ENCODE measurements around the genes NCSTN, SLAMF7, USP21, FCER1G, HSPA6 and OLFML2B.

GRCh38 chr1:160342044-160342937, 759 bp downstream of the COPA start:
- PRO-cap: no peak

DNA sequence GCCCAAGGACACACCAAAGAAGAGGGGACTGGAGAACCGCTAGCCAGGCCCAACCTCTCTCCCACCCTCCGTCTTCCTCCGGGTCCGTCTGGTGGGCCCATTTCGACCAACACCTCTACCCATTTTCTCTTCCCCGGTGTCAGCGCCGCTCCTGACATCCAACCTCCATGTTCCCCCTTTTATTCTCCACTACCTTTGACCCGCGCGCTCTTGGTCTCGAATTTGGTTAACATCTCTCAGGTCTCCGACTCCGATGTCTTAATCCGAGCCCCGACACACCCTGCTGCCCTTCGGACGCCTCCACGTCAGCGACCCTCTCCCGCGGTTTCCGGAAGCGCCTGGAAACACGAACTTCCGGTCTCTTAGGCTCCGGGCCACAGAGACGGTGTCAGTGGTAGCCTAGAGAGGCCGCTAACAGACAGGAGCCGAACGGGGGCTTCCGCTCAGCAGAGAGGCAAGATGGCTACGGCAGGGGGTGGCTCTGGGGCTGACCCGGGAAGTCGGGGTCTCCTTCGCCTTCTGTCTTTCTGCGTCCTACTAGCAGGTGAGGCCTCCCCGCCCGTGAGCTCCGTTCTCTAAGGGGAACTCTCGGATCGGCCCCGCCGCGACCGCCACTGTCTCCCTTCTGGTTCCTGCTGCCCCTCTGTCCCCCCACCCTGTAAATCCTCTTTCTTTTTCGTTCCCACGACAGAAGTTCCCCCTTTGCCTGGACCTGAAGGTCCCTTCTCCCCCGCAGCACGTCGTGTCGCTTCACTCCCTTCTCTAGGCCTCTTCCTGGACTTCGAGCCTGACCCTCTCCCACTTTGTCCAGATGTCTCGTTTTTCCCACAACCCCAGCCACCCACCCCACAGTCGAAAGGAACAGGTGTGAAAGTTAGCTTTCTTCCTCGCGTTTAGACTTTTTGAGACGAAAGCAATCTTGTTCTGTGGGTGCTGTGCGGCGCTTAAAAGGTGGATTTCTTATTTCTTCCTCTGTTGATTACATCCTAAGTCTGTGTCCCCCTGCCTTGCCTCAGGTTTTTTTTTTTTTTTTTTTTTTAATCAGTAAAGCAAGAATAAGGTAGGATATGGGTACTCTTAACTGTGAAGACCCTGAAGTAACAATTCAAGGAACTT, at the start of gene NCSTN:
Gene NCSTN, plus strand, starts transcription at position 446 of the 1,116 bp plus-strand sequence.
- PRO-cap: bidirectional peak, plus-strand start at position 449 of the sequence, minus-strand start at position 328 of the sequence

DNA sequence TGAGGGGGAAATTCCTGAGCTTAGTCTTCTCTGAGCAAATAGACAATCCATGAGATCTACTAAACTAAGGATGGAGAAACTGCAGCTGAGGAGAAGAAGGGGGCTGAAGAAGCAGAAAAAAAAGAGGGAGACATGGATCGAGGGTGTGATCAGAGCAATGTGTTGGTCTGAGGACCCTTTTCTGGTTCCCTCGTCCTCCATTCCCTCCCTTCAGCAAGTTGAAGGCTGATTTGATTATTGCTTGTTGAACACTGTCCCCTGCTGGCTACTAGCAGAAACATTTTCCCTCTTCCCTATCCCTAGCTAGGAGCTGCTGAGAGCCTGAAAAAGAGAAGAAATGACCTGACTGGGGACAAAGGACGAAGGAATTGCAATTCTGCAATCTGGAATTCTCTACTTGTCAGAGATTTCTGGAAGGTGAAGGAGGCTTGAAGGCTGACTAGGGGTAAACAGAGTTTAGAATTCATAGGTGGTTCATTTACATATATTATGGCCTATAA, 9.6 kb downstream of the NHLH1 start:
- PRO-cap: no peak

DNA sequence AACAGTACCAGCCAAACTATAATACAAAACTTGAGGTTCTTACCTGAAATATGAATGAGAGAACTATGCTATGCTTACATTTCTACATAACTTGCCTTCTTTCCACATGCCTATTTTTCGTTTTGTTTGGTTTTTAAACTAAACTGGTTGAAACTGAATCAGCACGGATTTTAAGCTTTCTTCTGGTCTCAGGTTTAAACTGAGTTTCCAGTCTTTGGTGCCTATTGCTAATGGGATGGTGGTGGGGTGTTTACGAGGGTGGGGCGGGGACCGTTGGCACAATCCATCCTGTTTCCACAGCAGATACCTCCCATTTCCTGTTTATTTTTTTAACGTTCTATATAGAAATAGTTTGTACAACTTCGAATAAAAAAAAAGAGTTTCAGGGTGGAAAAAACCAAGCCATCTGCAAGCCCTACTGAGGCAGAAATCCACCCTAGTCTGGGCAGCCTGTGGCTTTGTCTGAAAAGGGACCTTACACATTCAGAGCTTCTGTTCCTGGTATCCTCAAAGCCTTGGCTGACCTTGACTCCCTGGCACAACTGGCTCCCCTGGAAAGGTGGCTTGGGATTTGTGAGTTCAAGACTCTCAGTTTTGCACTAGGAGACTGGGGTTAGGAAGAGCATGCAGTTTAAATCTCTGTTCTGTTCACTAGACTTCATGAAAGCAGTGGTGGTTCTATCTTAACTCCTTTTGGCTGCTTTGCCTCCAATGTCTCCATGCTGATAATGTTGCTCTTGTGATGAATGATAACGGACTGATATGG, 46.6 kb downstream of the VANGL2 start:
- PRO-cap: no peak

DNA sequence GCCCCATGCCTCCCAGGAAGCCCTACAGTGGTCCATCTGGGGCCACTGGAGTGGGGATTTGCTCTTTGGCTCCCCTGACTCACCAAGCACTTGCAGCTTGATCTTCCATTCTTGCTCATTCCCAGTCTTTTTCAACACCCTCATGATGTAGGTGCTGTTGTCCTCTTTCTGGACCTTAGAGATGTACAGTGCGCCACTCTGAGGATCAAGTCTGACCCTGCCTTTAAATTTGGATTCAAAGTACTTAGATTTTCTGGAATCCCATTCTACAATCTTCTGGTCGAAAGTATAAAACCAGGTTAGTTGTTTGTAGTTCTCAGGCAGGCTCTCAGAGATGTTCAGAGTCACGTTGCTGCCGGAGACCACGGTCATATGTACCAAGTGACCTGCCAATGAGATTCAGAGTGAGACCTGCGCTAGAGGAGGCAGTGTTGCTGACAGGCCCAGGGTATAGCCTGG, 26.8 kb downstream of the CD48 start:
- PRO-cap: no peak

DNA sequence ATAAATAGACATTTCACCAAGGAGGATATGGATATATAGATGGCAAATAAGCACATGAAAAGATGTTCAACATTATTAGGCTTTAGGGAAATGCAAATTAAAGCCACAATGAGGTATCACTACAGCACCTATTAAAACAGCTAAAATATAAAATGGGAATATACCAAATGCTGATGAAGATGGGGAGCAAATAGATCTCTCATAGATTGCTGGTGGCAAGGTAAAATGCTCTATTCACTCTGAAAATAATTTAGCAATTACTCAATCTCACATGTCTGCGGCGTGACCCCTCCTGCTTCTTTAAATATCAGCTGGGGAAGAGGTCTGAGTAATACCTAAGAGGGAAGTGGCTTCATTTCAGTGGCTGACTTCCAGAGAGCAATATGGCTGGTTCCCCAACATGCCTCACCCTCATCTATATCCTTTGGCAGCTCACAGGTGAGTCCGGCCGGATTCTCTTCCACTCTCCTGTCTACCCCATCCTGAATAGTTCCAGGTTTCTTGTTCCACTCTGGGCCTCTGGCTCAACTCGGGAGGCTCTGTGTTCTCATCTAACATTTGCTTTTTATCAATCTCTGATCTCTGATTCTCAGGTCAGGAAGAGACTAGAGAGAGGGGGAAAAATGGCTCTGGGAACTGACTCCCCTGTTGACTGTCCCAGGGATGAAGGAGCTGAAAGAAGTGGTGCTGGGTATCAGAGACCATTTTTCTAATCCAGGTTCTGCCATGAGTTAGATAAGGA, at the start of gene SLAMF7:
Gene SLAMF7, plus strand, starts transcription at position 329 of the 742 bp plus-strand sequence.
- PRO-cap: no peak

DNA sequence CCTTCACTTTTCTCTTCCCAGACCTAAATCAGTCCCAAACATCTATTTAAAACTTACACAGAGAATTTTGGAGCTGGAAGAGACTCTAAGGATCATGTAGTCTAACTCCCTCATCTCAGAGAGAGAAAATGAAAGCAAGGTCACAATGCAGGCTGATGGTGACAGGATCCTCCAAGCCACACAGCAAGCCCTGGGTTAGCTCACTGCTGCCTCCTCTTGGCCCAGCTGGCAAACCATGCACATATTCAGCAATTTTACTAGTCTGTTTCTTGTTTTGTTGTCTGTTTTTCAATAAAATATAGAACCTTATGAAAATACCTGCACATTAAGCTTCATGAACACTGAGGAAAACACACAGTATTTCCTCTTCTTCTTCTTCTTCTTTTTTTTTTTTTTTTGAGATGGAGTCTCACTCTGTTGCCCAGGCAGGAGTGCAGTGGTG, 27.7 kb upstream of the LY9 start:
- PRO-cap: no peak

- PRO-cap: no peak
Observed at GRCh38 chr1:160797028-160797923, 1.3 kb downstream of the LY9 start.

DNA sequence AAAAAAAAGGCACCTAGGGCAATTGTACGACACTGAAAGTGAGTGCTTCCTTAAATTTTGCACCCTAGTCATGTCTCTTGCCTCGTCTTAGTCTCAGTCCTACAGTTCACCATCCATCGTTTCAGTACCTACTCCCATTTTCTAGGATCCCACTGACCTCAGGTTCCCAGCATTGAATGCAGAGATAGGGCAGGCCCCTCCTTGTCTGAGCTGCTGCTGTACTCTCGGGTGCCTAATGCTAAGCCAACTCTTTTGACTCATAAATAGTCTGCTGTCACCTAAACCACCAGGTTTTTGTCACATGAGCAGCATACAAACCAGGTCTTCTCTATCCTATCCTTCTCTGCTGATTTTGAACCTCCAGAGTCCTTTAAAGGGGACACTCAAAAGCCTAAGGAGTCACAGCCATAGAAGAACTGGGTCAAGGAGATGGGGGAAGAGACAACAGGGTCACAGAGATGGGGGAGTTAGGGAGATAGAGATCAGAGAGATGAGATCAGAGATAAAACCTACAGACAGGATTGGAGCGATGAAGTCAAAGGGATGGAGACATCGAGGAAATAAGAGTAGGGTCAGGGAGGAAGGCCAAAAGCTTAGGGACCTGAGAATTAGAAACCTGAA, 2.9 kb downstream of the ARHGAP30 start:
- PRO-cap: no peak

DNA sequence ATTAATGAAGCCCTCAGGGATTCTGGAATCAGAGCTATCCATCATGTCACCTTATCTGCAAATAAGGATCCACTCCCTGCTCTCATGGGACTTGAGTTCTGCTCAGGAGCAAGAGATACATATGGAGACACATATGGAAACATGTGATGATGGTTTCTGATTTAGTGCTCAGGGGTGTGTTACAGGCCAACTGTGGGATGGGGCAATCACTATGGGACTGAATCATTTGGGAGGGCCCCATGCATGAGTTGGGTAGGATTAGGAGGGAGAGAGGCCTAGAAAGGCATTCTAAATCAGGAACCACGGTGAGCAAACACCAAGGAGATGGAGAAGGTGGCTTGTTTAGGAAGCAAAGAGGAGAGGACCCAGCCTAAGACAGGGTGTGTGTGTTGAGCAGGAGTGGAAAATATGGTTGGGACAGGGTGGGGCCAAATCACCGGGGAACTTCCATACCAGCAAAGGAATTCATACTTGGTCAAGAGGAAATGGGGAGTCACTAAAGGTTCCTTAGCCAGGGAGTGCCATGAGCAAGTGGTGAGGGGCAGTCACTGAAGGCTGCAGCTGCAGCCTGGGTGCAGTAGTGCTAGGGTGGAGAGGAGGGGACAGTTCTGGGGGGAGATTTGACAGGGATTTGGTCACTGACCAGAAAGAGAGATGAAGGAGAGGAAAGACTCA, 8.5 kb downstream of the NECTIN4 start:
- PRO-cap: no peak

DNA sequence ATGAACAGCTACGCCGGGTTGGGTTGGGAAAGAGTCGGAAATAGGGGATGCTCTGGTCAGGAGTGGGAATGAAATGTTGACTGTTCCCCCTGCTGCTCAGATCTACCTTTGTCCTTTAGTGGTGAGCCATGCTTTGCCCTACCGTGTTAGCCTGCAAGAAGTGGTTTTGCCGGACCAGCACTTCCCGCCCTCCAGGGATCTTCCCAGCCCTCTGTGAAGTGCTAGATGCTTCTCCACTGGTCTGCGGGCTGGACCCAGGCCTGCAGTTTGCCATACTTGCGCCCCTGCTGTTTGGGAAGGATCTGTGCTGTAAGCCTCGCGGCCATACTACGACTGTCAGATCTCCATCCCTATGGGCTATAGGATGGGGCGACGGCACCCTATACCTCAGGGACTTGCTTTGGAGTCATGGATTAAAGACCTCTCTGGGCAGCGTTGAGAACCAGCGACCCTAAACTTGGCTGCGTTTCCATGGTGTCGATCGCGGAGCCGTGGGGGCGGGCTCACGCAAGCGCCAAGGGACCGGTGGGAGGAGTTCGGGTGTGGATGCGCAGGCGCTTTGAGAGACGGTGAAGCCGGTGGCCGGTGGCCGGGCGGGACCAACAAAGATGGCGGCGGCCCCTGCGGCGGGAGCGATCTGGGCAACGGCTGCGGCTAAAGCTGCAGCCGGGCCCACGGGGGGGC, at the start of gene USP21:
Gene USP21, plus strand, starts transcription at position 585 of the 684 bp plus-strand sequence.
- PRO-cap: bidirectional peak, plus-strand start at position 585 of the sequence, minus-strand start at position 479 of the sequence

- PRO-cap: unidirectional peak, plus-strand start at chr1:161215298
Observed at GRCh38 chr1:161215023-161215554, at the start of gene FCER1G. Gene FCER1G, plus strand, starts transcription at chr1:161215295.

- PRO-cap: no peak
Observed at GRCh38 chr1:161224048-161224902, 847 bp upstream of the APOA2 start.

DNA sequence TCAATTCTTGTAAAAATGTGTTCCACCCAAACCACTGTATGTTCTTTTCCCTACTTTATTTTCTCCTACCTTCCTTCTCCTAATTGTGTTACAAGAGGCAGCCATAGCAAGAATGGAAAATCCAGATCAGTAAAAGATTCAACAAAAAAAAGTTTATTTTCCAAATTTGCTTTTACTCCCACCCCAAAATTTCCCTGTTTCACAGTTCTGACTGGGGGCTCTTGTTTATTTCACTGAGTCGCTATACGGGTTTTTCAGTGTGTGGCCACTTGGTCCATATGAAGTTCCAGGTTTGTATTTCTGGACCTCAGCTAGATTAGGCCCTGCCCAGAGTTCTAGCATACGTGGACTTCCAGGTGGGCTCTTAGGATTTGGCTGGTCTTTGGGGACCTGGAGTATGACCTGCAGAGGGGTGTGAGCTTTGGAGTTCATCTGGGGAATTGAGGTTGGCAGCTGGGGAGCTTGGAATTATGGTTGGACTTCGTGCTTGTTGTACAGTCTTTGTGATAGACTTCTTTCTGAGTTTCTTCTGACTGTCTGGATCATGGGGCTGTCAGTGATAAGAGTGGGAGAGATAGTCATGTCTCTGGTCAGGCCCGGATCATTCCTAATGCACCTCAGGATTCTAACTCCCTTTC, 3.0 kb downstream of the CFAP126 start:
- PRO-cap: no peak

DNA sequence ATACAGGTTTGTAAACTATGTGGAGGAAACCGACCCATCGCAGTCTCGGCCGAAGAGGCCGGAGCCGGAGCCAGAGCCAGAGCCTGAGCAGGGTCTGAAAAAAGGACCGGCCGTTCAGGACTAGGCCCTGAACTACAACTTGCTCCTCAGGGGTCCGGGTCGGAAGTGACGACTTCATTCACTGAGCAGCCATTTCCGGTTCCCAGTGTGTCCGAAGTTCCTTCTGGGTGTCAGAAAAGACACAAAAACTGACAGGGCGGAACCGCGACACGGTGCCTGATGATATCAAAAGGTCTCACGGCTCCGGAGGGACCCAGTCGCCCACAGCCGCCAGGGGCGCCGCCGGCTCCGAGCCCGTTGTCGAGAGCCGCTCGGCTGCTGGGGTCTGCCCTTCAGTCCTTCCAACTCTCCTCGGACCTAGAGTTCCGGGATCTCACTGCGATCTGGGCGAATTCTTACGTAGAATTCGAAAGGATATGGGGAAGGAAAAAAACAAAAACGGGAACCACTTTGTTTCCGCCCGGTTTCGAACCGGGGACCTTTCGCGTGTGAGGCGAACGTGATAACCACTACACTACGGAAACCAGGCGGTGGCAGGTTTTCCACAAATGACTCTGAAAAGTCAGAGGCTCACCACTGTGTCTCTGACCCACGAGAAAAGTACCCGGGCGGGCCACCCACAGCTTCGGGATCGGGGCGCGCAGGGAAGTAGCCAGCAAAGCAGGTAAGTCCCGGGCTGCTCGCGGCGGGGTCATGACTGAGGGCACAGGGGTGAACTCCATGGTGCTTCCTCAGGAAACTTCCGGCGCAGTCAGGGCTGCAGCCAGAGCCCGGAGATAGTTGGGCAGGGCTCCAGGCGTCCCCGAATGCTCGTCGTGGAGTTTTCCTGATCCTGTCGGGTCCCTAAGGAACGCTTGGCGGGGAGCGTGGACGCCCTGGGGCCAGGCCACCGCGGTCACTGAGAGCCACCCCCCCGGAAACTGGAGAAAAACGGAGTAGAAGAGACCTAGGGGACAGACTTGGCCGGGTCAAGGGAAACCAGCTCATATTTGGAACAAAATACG, 31.8 kb upstream of the CFAP126 start:
- PRO-cap: bidirectional peak, plus-strand start at position 205 of the sequence, minus-strand start at position 167 of the sequence; bidirectional peak, plus-strand start at position 682 of the sequence, minus-strand start at position 413 of the sequence

DNA sequence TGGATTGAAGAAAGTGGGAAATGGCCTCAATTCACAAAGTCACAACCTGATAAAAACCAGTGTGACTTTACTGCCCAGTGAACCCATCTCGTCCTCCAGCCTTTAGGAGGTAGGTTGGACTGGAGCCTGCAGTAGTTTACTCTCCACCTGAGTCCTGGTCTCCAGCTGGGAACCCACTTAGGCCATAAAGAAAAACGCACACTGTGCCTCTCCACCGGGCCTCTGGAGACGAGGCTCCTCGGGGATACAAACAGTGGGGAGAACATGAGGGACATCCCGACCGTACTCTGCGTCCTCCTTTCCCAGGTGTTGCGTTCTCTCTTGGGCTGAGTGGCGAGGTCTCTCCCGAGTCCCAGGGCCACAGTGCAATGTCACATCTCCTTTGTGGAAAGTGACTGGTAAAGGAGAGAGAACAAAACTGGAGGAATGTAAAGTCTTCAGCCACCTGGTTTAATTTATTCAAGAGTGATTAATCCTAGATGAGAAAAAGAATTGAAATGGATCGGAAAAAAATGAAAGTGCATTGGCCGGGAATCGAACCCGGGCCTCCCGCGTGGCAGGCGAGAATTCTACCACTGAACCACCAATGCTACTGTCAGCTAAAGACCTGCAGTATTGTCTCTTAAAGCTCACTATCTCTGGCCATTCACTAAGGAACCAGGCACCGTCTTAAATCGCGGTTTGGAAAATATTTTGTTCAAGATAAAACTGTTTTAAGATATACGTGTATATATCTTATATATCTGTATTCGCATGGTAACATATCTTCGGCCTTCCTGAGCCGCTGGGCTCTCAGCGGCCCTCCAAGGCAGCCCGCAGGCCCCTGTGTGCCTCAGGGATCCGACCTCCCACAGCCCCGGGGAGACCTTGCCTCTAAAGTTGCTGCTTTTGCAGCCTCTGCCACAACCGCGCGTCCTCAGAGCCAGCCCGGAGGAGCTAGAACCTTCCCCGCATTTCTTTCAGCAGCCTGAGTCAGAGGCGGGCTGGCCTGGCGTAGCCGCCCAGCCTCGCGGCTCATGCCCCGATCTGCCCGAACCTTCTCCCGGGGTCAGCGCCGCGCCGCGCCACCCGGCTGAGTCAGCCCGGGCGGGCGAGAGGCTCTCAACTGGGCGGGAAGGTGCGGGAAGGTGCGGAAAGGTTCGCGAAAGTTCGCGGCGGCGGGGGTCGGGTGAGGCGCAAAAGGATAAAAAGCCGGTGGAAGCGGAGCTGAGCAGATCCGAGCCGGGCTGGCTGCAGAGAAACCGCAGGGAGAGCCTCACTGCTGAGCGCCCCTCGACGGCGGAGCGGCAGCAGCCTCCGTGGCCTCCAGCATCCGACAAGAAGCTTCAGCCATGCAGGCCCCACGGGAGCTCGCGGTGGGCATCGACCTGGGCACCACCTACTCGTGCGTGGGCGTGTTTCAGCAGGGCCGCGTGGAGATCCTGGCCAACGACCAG, at the start of gene HSPA6:
Gene HSPA6, plus strand, starts transcription at position 1,213 of the 1,436 bp plus-strand sequence.
- PRO-cap: unidirectional peak, minus-strand start at position 597 of the sequence

DNA sequence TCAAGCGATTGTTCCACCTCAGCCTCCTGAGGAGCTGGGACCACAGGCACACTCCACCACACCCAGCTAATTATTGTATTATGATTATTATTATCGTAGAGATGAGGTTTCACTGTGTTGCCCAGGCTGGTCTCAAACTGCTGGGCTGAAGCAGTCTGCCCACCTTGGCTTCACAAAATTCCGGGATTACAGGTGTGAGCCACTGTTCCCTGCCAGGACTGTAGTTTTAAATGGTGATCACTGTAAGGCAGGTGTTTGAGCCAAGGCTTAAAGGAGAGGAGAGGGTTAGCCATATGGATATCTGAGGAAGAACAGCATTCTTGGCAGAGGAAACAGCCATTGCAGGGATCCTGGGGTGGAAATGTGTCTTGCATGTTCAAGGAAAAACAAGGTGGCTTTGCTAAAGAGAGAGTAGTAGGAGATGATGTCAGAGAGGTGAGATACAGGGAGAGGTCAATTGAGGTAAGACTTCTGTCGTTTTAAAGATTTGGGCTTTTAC, 73.4 kb downstream of the ATF6 start:
- PRO-cap: no peak

GRCh38 chr1:161890896-161891669, 125.0 kb downstream of the ATF6 start:
- PRO-cap: no peak

GRCh38 chr1:161983714-161984280, 39.9 kb downstream of the OLFML2B start:
- PRO-cap: no peak

- PRO-cap: bidirectional peak, plus-strand start at chr1:162023949, minus-strand start at chr1:162023640
Observed at GRCh38 chr1:162023155-162024165, at the start of gene OLFML2B. Gene OLFML2B, minus strand, starts transcription at chr1:162023869.